Parietal lobe (tissue), 2 donors: ENCODE measurements around a stretch of chr20.

GRCh38 chr20:47657730-47658515 lies 127.4 kb downstream of the SULF2 start:
- RAMPAGE, long total RNA: no peak

DNA sequence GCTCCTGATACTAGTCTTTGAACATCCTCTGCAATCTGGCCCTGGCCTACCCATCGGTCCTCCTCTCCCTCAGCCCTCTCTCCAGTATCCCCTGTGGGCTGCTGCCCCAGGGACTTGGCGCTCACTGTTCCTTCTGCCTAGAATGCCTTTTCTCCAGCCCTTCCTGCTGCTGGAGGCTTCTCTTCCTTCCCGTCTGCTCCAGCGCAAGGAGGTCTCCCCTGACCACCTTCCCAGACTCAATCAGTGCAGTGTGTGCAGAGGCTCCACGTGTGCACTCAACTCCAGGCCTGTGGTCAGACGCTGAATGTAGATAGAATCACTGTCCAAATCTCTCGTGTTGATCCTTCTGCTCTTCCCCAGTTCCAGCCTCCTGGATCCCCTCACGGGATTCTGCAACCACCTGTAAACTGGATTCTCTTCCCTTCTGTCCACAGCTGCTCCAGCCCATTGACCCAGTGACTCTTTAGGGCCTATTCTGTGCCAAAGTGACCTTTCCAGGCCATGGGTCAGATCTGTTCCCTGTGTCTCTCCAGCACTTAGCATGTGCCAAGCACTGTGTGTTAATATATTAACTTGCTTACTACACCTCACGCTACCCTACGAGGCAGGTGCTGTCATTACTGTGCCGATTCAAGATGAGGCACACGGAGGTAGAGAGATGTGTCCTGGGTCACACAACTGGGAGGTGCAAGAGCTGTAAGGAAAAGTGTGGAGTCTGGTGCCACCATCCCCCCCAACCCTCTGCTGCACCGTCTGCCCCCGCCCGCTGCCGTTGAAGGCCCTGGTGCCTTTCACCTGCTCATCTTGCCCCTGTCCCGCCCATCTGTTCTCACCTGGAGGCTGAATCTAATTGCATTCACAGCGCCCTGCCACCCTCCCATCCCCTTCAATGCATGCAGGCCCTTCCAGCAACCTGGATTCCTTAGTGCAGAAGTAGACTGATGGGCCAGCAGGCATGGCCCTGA lies 112.2 kb downstream of the SULF2 start:
- RAMPAGE, long total RNA: no peak

DNA sequence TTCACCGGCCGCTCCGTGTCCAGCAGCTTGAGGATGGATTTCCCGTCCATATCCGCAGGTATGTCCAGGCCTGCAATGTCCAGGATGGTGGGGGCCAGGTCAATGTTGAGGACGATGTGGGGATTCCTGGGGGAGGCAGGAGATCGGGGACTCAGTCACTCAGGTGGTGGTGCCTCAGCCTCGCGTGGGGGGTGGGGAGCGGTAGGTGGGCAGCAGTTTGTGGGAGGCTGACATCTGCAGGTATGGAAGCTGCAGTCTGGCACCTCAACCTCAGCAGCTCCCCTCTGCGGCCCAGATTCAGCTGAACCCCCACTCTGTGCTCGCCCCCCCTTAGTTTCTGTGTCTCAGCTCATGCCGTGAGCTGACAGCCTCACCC lies 106.6 kb downstream of the SULF2 start:
- RAMPAGE, long total RNA: no peak

DNA sequence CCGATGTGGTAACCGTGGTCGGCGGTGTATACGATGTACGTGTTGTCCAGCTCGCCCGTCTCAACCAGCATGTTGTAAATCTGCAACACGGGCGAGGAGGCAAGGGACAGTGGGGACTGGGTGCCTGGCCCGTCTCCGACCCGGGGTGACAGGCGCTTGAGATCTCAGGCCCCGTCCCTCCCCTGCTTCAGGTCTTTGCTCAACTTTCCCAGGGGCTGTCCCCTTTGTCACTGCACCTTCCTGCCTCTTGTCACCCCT lies 102.3 kb downstream of the SULF2 start:
- RAMPAGE, long total RNA: no peak

DNA sequence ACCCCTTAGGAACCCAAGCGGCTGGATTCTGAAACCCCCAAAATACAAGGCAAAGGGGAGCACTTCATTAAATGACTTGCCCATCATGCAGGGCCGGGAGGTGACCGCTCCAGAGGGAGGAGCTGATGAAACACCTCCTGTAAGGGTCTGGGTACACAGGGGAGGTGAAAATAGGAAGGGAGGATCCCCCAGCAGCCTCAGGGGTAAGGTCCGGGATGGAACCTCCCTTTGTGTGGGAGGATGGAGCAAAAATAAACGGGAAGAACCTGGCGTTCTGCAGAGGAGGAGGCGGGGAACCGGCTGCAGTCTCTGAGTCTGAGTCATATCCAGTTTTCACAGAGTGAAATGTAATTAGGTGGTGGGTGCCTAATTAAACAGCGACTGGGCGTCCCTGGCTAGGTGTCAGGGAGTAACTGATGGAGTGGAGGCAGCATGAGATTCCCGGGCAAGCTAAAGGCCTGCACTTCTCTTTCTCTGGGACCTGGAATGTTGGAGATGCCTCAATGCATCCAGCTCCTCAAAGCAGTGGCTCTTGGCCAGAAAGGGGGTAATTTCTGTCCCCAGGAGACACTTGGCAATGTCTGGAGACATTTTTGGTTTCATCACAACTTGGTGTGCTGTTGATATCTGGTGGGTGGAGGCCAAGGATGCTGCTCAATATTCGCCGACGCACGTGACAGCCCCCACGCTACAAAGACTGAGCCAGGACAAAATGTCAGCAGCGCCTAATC lies 80.1 kb downstream of the SULF2 start:
- RAMPAGE, long total RNA: no peak

GRCh38 chr20:47773376-47773905 lies 11.8 kb downstream of the SULF2 start:
- RAMPAGE, long total RNA: no peak

- RAMPAGE, long total RNA: no peak
Measured at GRCh38 chr20:47844170-47844865, 59.0 kb upstream of the SULF2 start.

DNA sequence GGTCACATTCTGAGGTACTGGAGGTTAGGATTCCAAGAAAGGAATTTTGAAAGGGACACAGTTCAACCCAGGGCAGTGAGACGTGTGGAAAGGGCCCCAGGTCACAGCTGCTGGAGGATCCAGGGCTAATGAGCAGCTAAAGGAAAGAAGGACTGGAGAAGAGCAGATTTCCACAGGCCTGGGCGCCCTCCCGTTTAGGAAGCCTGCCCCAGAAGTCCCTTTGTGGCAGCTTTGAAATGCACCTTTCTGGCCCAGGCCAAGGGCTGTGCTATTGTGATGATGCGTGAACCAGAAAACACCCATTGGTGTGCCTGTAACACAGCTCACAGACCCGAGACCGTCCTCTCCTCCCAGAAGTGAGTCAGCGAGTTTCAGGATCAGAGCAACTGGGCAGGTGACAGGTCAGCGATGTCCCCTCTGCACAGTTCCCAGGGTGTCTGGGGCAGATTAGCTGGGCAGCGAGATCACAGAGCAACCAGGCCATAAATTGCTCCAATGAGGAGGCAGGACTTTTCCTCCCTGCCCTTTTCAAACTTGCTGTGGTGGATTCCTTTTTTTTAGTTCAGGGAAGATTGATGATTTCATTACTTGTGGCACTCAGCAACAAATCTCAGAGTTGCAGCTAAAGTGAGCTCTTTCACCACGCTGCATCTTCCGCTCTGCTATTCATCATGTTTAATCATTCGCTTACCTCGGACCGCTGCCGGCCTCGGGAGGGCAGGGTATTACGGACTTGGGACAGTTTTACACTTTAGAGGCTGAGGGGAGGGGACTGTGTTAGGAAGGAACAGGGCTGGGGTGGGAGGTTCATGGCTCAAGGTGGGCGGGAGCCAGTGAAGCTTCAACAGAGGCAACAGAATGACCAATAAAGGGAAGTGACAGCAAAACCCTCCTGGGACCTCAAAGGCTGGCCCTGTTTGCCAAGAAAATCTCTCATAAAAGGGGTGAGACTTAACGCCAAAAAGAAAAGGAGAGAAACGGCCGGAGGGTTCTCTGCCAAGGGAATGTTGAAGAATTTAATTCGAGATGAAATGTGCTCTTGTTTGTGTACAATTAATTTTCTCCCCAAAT lies 72.1 kb upstream of the SULF2 start:
- RAMPAGE, long total RNA: no peak

GRCh38 chr20:48563453-48563715 lies 264.4 kb downstream of the PREX1 start:
- RAMPAGE, long total RNA: no peak

GRCh38 chr20:48659770-48660533 lies 167.8 kb downstream of the PREX1 start:
- RAMPAGE, long total RNA: no peak

- RAMPAGE, long total RNA: no peak
Measured at GRCh38 chr20:48682355-48683180, 145.2 kb downstream of the PREX1 start.

GRCh38 chr20:48773803-48774627 lies 53.8 kb downstream of the PREX1 start:
- RAMPAGE, long total RNA: no peak

GRCh38 chr20:48850015-48850650 lies 22.3 kb upstream of the PREX1 start:
- RAMPAGE, long total RNA: no peak

DNA sequence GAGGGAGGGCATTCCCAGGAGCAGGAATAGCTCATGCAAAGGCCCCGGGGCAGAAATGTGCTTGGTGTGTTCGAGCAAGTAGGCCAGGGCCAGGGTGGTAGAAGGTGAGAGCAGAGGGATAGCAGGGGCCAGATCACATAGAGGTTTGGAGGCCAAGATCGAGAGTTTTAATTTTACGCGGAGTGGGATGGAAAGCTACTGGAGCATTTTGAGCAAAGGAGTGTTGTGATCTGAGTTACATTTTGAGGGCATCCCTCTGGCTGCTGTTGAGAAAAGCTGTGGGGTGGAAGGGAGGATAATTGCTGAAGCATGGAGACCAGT lies 10.1 kb downstream of the ARFGEF2 start:
- RAMPAGE, long total RNA: no peak

DNA sequence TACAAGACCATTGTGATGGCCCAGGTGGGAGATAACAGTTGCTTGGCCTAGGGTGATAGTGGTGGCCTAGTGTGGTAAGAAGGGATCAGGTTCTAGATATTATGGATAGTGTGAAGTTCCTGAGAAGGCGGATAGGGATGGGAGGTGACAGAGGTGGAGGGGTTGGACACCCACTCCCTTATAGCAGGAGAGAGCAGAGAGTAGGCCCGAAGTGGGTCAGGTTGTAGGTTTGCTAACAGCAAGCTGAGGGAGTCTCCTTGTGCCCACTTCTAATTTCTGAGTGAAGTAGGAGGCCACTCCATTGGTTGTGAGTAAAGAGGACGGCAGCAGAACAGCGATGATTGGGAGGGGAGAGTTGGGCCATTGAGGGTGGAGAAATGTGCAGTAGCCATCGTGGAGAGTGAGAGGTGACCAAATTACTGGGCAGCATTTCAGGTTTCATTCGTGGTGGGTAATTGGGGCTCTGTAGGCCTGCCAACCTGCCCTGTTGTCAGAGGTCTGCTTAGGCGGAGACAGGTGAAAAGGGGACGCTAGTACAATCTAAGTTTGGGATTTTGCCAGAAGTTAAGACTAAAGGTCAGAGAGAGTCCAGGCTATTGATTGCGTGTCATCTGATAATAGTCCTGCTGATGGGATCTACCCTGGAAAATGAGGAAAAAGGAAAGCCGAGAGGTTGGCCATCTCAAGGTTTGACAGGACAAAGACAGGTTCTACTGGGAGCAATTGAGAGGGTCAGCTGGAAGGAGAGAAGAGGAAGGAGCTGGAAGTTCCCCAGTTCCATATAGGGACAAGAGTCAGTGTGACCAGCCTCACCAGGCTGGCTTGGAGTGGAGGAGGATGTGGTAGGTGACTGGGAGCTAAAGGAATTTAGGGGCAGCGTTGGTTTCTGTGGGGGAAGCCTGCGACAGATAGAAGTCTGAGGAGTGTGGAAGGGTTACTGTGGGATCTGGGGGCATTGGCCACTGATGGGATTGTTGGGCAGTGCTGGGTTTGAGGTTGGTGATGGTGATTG lies 10.8 kb downstream of the ARFGEF2 start:
- RAMPAGE, long total RNA: no peak

GRCh38 chr20:48990847-48991528 lies 55.1 kb upstream of the CSE1L start:
- RAMPAGE, long total RNA: no peak

DNA sequence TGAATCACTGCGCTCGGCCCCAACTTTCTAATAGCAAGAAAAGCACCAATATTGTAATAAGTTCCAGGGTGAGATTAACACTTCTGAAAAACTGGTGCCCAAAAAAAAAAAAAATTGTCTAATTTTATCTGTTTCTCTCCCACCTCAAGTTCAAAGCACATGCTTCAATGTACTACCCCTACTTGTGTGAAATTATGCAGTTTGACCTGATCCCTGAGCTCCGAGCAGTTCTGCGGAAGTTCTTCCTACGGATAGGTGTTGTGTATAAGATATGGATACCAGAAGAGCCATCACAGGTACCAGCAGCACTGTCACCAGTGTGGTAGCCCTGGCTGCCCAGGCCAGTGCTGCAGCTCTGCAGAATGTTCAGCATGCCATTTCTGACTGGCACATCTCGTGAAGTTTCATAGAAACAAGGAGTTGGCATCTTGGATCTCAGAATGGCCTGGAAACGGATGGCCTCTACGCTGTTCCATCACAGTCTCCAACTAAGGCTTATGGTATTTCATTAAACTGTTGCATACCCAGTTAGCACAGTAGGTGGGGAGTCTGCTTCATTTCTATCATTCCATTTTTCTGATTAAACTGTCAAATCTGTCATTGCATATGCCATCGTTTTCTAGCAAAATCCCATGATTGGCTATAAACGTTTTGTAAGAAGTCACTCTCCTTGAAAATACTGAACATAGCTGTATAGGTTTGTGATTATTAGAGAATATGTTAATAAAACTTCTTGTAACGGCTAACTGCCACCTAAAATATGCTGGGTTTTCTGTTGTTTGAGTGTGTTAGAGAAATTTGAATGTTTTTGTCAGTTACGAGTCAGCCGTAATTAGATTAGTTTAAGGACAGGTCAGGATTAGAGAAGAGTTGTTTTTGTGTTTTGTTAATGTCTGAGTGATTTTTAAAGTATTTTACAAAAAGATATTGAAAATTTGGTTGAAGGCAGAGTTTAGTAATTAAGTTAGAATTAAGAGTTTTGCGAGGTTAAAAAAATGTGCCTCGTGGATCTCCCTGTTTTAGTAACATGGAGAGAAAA lies 12.9 kb upstream of the CSE1L start:
- RAMPAGE, long total RNA: no peak

DNA sequence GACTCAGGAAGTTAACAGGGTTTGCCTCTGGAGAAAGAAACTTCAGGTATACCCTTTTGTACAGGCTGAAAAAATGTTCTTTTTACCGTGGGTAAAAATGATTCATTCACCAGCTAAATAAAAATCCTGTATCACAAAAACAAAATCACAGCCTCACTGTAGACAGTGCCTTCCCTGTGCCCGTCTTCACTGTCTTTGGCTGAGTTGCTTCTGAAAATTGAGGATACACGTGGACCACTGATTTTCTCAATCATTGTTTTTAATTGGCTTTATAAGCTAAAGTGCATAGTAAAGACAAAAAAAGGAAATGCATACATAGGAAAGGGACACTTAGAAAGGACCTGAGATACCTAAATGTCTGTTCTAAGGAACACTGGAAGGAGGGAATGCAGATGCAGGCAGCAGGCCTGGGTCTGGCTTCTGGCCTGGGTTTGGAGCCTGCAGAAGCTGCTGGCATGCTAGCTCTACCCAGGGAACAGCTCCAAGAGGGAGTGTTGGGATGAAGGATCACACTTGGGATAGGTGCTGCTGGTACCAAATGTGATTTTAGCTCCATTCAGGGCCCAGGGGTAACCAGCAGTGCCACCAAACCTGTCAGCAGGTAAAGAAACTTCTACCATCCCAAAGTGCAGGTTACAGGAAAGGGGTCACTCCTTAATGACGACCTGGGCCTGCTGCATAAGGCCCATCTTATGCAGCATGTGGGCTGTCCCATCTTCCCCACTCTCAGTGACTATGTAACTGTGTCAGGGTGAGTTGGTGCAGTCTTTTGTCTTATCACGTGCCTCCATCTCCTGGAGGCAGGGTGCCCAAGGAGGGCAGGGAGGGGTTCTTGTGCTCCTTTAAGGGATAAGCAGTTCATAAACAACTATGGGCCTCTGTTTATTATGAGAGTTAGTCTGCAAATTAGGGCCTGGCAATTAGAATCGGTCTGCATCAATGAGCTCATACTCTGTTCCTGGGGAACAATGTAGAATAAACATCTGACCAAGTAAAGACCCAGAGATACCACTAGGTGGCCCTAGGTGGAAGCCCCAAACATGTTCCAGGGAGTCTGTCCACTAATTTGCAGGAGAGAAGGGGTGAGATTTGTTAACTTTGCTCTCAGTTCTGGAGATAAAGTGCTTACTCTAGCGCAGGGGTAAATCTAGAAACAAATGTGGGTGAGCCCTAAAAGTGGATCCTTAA lies 26.8 kb downstream of the DDX27 start:
- RAMPAGE, long total RNA: no peak

DNA sequence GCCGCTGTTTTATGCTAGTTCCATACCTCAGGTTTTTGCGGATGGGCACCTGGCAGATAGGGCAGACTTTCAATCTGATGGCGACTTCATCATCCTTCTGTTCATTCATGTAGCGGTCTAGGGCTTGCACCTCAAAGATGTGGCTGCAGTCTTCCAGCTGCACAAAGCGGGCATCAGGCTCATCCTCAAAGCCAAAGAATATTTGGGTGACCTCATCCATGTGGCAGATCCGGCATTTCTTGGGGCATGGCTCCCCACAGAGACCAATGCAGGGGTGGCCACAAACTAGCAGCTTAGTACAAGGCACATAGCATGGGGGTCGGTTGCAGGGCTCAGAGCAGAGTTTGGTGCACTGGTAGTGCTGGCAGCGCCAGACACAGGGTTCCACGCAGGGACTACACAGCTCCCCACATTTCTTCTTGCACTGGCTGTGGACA lies 28.9 kb downstream of the DDX27 start:
- RAMPAGE, long total RNA: no peak

DNA sequence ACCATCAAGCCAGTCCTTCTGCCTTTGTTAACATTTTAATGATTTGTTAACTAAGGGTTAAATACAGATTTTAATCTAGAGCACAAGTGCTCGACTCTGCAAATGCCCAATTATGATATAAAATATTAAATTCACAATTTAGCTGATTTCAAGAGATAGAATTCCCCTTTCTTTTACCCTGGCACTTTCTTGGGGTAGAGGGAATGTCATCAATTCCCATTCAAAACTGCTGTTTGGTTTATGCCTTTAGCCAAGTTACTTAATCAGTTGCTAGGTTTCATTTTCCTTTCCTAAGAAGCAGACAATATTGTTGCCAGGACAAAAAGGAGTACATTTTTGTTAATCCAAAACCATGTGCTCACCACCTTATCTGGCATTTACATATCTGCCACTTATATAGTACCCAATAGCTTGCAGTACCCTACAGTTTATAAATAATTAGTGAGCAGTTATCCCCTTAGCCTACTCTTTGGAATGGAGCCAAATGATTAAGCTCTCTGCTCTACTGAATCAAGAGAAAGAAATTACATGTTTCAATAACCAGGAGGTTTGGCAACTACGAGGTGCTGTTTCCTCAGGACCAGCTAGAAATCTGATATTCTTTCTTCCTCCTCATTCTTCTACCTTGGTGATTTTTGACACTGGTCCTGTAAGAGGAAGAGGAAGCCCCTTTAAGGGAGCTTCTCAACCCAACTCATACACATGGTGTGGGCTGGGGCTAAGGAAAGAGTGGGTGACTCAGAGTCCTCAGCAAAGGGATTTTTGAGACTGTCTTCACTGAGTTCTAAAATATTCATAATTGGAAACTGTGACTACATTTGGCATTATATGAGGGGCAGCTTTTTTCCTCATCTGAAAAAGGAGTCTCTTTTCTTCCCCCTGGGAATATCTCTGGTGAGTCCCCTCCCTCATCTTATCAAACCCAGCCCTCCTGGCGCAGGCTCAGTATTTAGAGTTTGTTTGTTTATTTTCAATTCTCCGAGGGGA lies 1.6 kb downstream of the ZNFX1 start:
- RAMPAGE, long total RNA: no peak